Vagina (tissue), 1 donor: ENCODE measurements around a stretch of chr5.

- PRO-cap: bidirectional peak, plus-strand start at chr5:32443876, minus-strand start at chr5:32443841; bidirectional peak, plus-strand start at chr5:32444084, minus-strand start at chr5:32444002
- RAMPAGE, long total RNA: no peak
Measured at GRCh38 chr5:32443386-32444404, 845 bp downstream of the ZFR start.

DNA sequence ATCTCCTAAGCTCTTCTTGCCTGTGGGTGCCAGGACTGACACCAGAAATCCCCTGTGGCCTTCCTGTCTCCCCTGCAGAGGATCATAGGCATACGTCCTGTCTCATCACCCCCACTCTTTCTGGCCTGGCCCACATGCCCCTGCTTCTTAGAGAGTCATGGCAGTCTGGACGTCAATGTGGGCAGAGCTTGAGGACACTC is 67.2 kb upstream of the ZFR start:
- PRO-cap: no peak
- RAMPAGE, long total RNA: no peak

DNA sequence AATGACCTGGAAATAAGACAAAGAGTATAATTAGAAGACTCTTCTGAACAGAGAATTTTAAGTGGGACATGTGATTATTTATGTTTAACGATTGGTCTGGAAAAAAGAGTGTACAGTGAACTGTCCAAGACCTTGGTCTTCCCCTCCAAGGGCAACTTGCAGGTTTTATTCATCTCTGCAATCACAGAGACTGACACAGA is 5.6 kb downstream of the TARS1 start:
- PRO-cap: no peak
- RAMPAGE, long total RNA: no peak

- PRO-cap: no peak
- RAMPAGE, long total RNA: no peak
Measured at GRCh38 chr5:33480406-33480953, 39.7 kb downstream of the TARS1 start.

DNA sequence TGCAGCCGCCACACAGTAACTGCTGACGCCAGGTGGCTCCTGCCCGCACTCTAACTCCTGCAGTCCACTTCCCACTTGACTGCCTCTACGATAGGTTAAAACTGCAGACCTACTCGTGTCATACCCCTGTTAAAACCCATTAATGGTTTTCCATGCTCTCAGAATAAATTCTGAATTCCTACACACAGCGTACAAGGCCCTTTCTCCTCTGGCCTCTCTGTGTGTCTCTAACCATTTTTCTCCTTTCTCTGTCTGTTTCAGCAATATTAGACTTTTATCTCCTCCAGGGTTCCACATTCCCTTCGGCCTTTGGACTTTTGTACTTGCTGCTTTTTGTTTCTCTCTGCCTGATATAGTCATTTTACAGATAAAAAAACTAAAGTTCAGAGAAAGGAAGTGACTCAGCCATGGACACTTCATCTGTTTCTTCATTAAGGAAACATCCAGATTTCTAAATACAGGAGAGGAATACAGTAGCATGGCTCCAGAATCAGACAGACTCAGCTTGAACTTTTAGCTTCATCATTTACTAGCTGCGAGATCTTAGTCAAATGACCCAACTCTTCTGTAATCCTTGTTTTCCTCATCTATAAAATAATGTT is 84.8 kb downstream of the ADAMTS12 start:
- PRO-cap: no peak
- RAMPAGE, long total RNA: no peak

DNA sequence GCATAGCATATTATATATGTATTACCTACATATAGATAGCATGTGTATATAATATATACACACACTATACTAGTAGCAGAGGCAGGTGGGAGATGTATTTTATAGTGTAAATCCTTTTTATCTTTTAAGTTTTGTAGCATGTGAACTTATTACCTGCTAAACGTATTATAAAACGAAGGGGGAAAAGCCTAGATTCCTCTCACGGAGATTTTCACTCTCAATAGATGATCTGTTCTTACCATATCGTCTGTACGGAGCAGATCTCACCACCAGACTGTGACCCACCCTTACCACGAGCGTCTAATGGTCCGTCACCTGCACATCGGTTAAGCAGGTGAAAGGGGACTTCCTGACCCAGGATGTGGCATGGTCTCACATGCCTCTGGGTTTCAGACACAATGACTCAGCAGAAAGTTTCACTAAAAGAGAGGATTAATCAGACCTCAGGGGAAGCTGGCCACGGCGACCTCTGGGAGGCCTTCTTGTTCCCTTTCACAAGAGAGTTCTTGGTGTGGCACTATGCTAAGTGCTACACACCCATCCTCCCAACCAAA is 41.8 kb downstream of the ADAMTS12 start:
- PRO-cap: no peak
- RAMPAGE, long total RNA: no peak

- PRO-cap: no peak
- RAMPAGE, long total RNA: start-site peak on the minus strand at chr5:33989290-33989428, 24 reads
Measured at GRCh38 chr5:33989251-33989782, 4.8 kb upstream of the SLC45A2 start.

DNA sequence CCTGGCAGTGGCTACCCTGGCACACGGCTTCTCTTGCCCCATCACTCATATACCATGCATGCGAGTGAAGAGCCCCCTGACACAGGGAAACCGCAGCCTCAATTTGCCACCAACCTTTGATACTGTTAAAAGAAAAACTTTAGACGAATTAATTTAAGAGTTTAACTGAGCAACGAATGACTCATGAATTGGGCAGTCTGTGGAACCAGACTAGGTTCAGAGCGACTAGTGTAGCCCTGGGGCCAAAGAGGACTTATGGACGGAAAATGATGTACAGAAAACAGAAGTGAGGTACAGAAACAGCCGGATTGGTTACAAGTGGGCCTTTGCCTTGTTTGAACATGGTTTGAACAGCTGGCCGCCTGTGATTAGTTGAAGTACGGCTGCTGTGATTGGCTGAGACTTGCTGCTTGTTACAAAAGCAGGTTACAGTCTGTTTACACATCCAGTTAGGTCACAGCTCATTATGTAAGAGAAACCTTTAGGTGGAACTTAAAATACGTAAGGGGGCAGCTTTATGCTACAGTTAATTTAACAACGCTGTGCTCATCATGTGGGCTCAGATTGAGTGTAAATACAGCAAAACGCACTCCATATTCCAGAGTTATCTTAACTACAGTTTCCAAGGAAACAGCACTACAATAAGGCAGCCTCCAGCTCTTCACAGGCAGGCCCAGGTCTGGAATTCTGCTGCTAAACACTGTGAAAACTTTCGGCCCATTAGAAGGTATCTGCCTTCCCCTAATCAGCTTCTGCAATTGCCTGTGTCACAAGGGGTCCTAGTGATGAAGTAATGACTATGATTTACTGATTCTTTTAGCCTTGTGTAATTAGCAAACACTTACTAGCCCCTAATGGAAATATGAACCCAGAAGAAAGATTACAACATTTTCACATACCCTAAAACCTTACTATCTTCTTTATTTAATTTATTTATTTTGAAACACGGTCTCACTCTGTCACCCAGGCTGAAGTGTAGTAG is 6.5 kb downstream of the AMACR start:
- PRO-cap: no peak
- RAMPAGE, long total RNA: no peak

DNA sequence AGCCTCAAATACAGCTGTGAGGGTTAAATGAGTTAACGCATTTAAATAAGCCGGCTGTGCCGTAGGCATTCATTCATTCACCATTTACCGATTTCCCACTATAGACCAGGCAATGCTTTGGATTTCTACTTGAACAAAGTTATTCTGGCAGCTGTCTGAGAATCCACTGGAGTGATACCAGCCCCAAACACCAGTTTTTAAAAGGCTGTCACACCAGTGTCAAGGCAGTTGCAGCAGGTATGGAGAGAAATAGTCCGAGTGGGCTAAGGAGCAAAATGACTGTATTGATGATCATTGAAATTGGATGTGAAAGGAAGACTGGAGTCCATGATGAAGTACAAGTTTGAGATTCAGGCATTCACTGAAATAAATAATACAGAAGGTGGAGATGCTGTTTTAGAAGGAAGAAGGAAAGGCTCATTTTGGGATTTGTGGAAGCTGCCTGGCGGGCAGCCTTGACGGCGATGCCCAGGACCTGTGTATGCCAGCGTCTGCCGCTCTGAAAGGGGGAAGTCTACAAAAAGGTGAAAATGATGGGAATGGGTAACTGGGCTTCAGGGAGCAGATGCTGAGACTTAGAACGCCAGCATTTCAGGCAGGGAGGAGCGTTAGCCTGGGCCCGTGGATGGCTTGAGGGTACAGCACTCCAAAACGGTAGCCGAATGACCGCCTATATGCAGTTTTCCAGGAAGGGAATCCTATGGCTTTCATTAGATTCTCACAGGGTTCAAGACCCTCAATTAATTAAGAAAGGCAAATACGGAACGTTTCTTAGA is 933 bp downstream of the AMACR start:
- PRO-cap: no peak
- RAMPAGE, long total RNA: no peak

DNA sequence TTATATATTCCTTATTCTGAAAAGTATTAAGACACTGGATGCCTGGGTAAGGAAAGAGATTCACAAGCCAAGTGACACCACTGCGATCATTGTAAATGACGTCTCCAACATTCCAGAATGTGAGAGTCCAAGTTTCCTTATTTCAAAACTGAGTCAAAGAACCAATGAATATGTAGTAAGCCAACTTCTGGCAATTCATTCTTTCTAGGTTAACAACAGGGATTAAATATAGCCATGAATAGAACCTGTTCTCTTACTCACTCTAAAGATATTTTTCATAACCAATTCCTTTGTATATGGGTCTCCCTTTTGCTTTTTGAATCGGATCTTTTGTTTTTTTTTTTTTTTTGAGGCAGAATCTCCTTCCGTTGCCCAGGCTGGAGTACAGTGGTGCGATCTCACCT is 18.1 kb downstream of the RAI14 start:
- PRO-cap: no peak
- RAMPAGE, long total RNA: no peak

GRCh38 chr5:34937207-34937704 is 7.9 kb downstream of the DNAJC21 start:
- PRO-cap: no peak
- RAMPAGE, long total RNA: start-site peak on the plus strand at chr5:34937344-34937559, 258 reads

GRCh38 chr5:34954542-34955235 is 25.3 kb downstream of the DNAJC21 start:
- PRO-cap: no peak
- RAMPAGE, long total RNA: no peak

GRCh38 chr5:35671508-35672065 is 53.9 kb downstream of the SPEF2 start:
- PRO-cap: no peak
- RAMPAGE, long total RNA: no peak

GRCh38 chr5:35853971-35854809 is 2.5 kb upstream of the IL7R start:
- PRO-cap: no peak
- RAMPAGE, long total RNA: start-site peak on the minus strand at chr5:35854431-35854480, 29 reads

DNA sequence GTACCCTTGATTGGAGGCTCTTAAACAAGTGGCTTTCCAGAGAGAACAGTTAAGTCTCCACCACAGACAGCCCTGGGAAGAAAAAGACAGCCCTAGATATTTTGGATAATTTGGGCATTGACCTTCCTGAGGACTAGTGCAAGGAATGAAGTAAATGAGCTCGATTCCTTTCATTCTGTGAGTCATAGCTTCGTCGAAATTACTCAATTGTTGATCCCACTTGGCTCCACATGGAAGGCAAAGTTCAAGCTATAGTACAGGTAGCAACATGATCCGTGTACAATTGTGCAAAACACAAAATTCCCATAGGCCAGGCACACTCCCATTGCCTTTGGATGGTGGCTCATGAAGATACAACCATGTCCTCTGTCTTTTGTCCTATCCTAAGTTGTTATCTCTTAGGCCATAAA is 116.5 kb upstream of the RANBP3L start:
- PRO-cap: no peak
- RAMPAGE, long total RNA: no peak

DNA sequence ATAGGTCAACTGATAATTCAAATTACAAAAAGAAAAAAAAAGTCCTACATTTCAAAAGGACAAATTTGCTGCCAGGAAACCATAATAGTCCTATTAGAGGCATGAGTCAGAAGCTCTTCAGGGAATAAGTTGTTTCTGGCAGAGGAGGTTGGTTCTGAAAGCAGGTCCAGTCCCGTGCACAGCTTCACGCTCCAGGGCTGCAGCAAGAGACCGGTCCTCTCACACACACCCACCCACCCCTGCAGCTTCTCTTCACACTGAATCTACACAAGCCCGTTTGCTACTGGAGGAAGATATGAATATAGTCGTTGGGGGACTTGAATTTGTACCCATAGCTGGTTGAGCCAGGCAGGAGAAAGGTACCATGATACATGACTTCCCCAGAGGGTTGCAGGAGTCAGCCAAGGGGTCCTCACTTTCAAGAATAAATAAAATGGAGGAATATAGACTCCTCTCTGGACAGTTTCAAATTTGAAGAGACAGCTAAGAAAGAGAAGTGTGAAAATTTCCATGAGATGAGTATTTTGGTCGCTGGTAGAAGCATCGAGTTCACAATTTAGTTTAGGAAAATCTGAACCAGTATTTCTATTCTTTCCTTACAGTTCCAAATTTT is 36.8 kb upstream of the SLC1A3 start:
- PRO-cap: no peak
- RAMPAGE, long total RNA: no peak

DNA sequence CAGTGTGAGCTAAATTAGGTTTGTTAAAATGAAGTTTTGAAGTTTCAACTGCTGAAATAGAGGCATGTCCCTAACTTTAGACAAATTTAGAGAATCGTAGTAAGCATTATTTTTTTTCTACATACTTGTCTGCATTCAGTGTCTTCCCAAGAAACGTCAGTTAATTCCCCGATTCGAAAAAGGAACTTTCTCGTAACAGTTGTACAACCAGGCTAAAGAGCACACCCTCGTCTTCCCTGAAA is 468 bp upstream of the SLC1A3 start:
- PRO-cap: no peak
- RAMPAGE, long total RNA: no peak

DNA sequence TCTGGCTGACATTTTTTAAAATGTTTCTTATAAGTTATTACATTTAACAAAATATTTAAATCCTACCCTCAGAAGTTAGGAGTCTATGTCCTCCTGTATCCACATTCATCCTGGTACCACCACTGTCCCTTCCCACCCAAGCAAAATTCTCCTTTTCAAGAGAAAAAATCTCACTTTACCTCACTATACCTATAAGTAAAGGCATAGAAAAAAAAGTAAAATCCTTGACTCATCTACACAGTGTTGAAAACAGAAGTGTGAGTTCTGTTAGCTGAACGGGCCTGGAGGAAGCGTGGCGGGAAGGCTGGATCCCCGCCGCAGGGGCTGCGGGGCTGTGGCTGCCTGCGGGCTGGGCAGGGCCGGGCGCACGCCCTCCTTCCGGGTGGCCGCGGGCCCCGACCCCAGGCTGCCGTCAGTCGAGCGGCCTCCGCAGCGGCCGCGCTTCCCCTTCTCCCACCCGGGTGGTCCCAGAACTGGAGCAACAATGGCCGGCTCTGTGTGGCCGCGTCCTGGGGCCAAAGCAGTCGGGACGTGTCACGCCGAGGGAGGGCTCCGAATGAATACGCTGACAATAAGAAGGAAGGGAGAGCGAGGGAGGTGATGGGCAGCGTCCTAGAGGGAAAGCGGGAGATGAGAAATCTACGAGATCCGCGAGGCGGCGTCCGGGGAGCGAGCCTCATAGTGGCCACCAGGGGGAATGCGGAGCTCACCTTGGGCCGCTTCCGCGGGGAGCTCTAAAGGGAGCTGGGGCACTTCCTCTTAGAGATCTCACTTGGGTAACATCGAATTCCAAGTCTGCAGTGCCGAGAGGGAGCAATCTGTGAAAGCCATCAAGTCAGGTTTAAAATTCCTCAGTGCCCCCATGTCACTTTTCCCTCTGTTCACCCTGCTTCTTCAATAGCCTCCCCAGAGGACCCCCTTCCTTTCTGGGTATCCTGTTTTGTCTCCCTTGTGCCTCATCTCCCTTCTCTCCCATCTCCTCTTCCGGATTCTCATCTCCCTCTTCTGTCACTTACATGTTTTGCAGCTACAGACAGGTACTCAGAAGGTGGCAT is 83.8 kb downstream of the SLC1A3 start:
- PRO-cap: unidirectional peak, plus-strand start at position 274 of the sequence
- RAMPAGE, long total RNA: no peak

DNA sequence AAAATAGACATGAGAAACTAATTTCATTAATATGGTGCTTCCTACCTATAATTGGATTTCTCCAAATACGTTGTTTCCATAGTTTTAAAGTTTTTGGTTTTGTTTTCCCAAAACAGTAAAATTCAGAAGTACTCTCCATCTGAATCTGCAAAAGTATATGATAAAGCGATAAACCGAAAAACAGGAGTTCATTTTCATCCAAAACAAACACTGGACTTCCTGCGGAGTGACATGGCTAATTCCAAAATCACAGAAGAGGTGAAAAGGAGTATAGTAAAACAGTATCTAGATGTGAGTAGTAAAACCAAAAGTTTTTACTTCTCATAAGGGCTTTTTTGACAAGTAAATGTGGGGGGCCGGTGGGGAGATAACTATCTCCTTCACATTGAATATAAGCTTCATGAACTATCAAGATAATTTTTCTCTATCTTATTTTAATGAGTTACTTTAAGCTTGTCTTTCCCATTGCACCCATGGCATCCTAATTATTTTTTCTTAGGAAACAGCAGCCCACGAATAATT is 184.2 kb downstream of the NIPBL start:
- PRO-cap: no peak
- RAMPAGE, long total RNA: no peak

GRCh38 chr5:37669291-37669834 is 170.5 kb downstream of the GDNF start:
- PRO-cap: no peak
- RAMPAGE, long total RNA: no peak